Ileum (tissue), 1 donor: ENCODE measurements around the genes GPRASP2, GPRASP3, TCEAL5 and TMEM31.

- PRO-cap: no peak
These were observed 960 bp downstream of the BEX5 start for GRCh38 chrX:102154872-102155161.

GRCh38 chrX:102339142-102339537 lies 92.2 kb downstream of the NXF2 start:
- PRO-cap: no peak

- PRO-cap: no peak
These were observed at the start of gene GPRASP2 for GRCh38 chrX:102711694-102712598. Gene GPRASP2, plus strand, starts transcription at chrX:102712448.

GRCh38 chrX:102720344-102720858 lies at the start of gene GPRASP3:
Gene GPRASP3, plus strand, starts transcription at chrX:102720743.
- PRO-cap: bidirectional peak, plus-strand start at chrX:102720749, minus-strand start at chrX:102720629

- PRO-cap: no peak
These were observed 72.1 kb upstream of the RAB40AL start for GRCh38 chrX:102864853-102865393.

DNA sequence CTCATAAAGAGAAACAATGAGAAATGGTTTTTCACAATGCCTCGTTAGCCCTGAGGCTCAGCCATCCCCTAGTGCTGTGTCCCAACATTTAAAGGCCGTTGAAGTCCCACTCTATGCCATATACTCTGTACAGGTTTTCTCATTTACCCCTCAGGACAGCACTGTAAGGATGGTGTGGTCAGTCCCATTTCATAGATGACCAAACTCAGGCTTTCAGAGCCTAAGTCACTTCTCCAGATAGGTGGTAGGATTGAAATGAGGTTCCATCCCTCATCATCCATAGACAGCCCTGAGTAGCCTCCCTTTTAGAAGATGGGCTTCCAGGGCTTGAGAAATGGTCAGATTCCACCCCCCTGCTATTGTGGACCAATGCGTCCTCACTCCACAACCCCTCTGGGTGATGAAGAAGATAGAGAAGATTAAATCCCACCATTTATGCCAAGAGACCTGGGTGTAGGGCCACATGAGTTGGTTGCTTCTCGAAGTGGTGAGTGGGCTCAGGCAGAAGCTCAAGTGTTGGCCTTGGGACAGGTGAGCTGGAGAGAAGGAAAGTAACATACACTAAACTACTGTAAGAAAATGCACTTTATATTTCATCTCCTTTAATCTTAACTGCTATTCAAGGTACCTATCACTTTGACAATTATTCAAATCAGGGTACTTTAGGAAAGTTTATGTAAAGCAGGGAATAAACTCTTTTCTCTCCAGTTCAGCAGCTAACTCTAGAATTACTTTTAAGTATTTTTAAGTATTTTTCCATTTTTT lies 30.8 kb upstream of the RAB40AL start:
- PRO-cap: no peak

DNA sequence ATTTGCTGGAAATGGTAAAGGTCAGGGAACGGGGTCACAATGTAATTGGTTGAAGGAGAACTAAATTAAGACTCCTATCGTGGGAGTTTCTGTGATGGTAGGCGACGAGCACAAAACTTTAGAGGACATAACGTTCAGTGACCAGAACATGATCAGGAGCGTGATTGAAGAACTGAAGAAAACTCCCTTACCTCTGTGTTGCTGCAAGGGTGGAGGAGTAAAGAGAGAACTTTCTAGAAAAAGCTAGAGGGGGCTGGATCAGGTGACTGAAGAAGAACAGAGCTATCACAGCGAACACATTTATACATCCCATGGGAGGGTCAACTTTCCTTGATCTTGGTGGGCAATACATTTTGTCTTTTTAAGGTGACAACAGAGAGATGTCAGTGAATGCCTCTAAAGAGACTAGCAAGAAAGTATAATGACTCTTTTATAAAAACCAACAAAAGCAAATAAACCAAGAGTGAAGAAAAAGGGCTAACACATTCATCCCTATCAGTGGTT lies 3.8 kb downstream of the BEX4 start:
- PRO-cap: no peak

DNA sequence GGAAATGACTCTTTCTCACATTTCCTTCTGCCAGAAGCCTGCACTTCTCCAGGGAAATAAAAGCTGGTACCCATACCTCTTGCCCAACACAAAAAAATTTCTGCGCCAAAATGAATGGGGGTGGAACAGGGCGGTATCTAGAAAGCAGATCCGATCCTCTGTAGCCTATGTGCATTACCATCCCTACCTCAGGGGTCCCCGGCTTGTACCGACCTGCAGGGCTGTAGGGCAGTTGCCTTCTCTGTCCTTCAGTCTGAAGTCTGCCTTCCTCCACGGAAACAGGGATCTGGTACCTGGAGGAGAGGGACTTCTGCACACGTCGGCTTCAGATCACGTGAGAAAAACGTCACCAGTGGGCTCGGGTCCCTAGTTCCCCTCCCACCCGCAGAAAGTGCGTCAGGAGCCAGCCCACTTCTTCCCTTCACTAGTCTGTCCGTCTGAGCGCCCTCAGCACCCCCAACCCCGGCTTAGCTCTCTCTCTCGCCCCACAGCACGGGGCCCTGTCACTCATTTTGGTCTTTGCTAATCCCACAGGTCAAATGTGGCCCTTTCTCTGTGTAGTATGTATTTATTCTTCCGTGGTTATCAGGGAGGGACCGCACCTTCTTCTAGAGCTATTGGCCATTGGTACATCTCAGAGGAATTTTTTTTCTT lies at the start of gene TCEAL5:
TSS of gene TCEAL5 (minus strand) at position 291 of the 654 bp plus-strand sequence.
- PRO-cap: bidirectional peak, plus-strand start at position 424 of the sequence, minus-strand start at position 291 of the sequence

GRCh38 chrX:103330489-103331654 lies 833 bp downstream of the TCEAL7 start:
- PRO-cap: no peak

DNA sequence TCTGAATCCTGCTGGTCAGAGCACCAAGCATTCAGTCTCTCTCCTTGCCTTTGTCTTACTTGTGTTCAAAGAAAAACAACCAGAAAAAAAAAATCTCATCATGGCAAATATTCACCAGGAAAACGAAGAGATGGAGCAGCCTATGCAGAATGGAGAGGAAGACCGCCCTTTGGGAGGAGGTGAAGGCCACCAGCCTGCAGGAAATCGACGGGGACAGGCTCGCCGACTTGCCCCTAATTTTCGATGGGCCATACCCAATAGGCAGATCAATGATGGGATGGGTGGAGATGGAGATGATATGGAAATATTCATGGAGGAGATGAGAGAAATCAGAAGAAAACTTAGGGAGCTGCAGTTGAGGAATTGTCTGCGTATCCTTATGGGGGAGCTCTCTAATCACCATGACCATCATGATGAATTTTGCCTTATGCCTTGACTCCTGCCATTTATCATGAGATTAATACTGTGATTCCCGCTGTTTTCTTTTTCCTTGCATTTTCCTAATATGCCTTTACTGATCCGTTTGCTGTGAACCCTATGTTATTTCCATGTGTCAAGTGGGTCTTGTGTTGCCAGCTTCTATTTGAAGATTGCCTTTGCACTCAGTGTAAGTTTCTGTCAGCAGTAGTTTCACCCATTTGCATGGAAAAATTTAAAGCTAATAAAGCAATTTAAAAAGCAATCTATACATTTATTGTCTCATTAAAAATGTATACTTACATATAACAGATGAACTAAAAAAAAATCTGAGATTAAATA lies 1.2 kb downstream of the BEX3 start:
- PRO-cap: no peak

- PRO-cap: no peak
These were observed 30.4 kb upstream of the TCEAL4 start for GRCh38 chrX:103554770-103555538.

GRCh38 chrX:103710816-103711125 lies at the start of gene TMEM31:
Gene TMEM31, plus strand, starts transcription at chrX:103710909.
- PRO-cap: no peak

- PRO-cap: no peak
These were observed 6.4 kb upstream of the ZCCHC18 start for GRCh38 chrX:104106008-104106207.

DNA sequence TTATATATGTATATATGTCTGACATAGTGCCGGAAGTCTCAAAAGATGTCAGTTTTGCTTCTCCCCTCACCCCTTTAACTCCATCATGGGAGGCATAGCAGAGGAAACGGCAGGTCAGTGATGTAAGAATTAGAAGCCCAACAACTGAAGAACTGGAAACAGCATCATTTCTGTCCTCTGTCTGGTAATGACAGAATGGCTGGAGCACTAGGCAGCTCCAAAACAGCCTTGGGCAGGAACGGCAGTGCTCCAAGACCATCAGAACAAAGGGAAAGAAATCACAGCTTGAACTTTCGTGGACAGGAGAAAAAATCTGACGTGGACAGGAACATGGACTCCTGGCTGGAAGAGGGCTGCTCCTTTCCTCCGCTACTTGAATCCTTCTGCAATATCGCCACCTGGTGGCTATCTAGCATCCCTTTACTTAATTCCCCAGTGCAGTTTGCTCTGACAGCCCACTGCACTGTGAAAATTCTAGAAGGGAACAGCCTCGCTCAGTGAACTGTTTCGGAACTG lies 20.5 kb downstream of the SLC25A53 start:
- PRO-cap: no peak

GRCh38 chrX:104165821-104166381 lies 352 bp upstream of the FAM199X start:
- PRO-cap: bidirectional peak, plus-strand start at chrX:104166472, minus-strand start at chrX:104166221

DNA sequence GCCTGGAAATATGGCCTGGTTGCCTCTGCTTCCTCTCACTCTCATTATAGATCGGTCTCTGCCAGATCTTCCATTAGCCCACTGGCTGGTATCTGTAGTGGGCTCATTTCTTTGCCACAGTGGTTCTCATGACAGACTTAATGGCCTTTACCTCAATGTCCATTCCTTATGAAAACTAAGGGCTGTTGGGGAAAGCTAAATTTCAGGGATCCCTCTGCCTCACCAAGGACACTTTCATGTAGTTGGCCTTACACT lies 68.8 kb upstream of the IL1RAPL2 start:
- PRO-cap: no peak

- PRO-cap: no peak
These were observed 310.9 kb downstream of the TEX13A start for GRCh38 chrX:104909436-104910081.

DNA sequence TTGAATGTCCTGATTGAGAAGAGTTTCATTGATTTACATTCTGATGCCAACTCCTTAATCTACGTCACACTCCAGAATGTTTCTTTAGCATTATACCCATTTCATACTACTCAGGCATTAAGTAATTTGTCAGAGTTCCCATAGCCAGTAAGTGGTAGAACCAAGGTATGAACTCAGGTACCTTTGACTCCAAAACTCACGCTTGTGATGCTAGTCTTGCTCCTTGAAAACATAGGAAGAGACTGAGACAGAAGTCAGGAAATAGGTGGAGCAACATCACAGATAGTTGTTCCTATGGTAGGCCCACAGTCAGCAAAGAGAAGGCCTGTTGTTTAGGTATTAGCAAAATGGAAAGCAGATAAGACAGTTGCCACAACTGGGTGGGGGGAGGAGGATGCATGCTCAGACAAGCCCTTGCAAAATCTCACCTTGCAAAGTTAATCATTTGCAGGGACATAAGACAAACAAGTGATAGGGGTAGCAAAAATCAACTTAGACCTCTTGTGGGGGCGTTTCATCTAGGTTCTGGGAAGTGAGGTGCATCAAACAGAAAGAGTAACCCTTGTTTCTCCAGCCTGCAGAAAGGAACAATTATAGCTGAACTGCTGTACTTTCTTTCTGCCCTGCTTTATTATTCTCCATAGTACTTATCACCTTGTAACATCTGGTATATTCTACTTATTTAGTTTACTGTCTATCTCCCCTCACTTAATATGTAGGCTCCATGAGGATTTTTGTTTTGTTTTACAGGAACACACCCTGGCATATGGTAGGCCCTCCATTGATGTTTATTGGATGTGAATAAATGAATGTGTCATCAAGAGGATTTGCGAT lies 30.7 kb downstream of the SERPINA7 start:
- PRO-cap: no peak

GRCh38 chrX:106170808-106171426 lies 2.8 kb downstream of the PWWP3B start:
- PRO-cap: no peak

GRCh38 chrX:107678696-107679678 lies 50.7 kb downstream of the PRPS1 start:
- PRO-cap: no peak